Vagina (tissue), 1 donor: ENCODE measurements around the genes NPLOC4 and SLC16A3.

DNA sequence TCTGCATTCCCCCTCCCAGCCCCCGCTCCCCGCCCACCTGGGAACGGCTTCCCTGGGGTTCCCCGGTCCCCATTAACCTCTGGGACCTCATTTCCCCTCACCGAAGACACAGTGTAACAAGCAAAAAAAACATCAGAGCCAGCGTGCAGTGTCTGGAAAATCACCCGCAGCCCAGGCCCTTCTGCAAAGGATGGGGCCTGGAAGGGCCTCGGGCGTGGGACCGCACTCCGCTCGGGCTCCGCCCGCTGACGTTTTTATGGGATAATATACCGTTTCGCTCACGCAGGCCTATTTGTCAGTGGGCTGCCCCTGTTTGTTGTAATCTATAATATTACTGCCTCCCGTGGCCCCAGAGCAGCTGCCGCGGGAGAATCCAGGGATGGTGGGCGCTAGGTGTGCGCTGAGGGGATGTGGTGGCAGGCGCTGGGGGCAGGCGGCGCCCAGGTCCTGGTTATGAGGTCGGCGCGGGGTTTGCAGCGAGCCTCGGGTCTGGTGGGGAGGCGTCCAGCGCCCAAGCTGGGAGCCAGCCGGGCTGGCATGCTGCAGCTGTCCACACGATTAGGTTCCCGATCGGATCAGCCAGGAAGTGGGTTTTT, 11.2 kb downstream of the BAHCC1 start:
- PRO-cap = unidirectional peak, minus-strand start at position 192 of the sequence
- RAMPAGE, long total RNA = no peak

DNA sequence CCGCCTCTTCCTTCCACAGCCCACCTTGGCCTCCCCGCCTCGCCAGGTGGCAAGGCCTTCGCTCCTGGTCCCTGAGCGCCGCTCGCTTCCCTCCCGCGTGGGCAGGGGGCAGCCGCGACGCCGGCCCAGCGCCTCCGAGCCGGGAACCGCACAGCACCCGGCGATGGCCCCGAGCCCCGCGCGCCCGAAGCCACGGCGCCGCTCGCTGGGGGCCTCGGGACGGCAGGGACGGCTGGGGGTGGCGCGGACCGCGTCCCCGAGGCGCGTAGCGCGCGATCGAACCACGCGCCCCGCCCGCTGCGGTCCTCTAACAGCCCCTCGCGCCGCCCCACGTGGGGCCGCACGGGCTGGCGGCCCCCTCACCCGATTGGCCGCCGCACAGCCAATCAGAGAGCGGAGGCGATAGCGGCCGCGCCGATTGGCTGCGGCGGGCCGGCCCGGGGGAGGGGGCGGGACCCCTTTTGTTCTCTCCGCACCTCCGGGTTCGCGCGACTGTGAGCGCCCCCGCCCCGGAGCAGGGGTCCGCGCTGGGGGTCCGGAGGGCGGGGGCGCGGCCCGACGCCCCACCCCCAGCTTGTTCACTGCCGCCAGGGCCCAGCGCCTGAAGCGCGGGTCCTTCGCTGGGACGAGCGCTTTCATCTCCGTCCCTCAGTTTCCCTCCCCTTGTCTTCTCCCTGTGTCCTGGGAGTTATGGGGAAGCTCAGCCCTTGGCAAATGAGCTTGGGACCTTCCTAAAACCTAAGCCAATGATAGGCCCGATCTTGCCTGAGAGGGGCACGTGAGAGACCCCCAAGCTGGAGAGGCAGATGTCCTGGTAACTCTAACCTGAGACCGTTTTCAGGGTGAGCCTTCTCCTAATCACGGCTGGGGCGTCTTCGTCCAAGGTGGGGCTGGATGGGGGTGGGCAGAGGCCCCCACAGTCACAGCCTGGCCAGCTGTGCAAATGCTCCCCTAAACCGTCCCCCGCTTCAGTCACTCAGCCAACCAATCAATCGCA, 31.1 kb downstream of the ACTG1 start:
- PRO-cap = bidirectional peak, plus-strand start at position 464 of the sequence, minus-strand start at position 309 of the sequence
- RAMPAGE, long total RNA = no peak

GRCh38 chr17:81499935-81500389, 12.6 kb downstream of the ACTG1 start:
- PRO-cap = no peak
- RAMPAGE, long total RNA = no peak

DNA sequence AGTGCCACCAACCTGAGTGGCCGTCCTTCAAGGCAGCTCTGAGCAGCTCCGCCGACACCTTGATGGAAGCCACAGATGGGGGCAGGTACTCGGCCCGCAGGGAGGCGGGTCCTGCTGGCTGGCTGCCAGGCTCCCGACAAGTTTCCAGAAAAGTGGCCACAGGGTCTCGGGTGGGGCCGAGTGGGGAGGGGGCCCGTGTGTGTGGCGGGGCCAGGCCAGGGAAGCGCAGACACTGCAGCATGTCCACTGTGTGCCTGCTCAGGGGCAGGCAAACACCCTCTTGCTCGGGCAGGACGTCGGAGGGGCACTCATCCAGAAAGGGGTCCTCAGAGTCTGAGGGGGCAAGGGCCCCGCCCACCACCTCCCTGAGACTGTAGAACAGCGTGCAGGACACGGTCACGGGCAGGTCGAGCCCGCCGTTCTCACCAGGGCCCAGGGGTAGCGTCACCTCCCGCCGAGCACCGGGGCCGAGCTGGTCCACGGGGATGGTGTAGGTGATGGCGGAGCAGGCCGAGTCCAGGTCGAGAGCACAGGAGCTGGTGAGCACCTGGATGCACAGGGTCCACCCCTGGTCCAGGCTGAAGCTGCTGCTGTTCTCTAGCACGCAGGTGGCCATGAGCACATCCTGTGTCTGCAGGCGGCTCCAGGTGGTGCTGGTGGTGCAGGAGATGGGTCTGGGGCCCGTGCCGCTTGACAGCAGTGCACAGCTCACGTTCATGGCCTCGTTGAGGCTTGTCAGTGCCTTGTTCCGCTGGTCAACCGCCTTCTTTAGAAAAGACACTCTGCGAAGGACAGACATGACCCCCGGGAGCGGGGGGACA, 5.0 kb downstream of the FAAP100 start:
- PRO-cap = no peak
- RAMPAGE, long total RNA = no peak

DNA sequence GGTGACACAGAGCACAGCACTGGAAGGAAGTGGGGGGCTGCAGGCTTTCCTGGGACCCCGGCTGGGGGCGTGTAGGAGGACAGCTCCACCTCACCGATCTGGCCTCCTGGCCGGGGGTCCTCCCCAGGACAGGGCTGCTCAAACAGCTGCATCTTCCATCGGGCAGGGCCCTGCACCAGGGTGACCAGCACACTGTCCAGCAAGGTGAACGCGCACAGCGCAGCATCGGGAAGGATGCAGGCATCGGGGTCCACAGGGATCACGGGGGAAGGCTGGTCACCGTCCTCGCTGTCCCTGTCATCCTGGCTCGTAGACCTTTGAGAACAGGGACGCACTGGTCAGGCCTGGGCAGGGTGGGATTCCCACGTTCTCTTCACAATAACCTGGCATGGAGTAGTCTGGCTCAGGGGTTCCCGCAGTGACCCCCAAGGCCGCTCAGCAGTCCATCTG, 1.2 kb downstream of the FAAP100 start:
- PRO-cap = no peak
- RAMPAGE, long total RNA = no peak

GRCh38 chr17:81551905-81552273, 264 bp downstream of the FAAP100 start:
- PRO-cap = no peak
- RAMPAGE, long total RNA = no peak

- PRO-cap = bidirectional peak, plus-strand start at chr17:81637283, minus-strand start at chr17:81637110
- RAMPAGE, long total RNA = start-site peak on the minus strand at chr17:81636985-81636992, 25 reads; start-site peak on the plus strand at chr17:81637200-81637246, 16 reads
Observed at GRCh38 chr17:81636327-81637602, at the start of gene NPLOC4. Gene NPLOC4, minus strand, starts transcription at chr17:81637112.

- PRO-cap = no peak
- RAMPAGE, long total RNA = no peak
Observed at GRCh38 chr17:81842972-81843381, 8.1 kb upstream of the PPP1R27 start.

GRCh38 chr17:81923820-81924587, 3.5 kb downstream of the MAFG start:
- PRO-cap = no peak
- RAMPAGE, long total RNA = no peak

DNA sequence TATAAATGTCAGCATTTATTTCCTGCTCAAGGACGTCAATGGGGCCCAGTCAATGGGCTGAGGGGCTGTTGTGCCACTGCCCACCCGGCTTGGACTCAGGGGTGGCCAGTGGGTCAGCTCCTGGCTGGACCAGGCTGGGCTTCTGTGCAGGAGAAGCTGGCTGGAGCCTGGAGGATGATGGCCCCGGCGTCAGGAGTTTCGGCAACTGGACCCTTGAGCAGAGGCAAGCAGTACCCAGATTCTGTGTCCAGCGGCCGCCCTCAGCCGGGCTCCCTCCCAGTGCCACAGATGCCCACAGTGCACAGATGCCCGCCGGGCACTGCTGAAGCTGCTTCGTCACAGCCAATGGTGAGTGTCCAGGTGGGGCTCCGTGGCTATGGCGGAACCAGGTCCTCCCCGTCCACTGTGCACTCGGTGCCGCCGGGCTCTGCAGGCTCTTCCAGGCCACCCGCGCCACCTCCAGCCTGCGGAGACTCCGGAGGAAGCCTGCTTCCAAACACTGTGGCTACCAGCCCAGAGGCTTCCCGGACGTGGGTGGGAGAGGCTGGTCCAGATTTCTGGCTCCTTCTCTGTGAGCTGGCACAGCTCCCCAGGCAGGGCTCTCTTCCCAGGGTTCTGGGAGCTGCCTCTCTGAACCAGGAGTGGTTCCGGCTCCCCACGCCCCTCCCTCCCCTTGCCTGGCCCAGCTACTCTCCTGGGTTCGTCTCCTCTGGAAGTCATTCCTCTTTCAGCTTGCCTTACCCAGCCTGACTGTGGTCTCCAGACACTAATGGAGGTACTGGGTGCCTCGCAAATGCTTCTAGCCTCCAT, 2.8 kb upstream of the PYCR1 start:
- PRO-cap = no peak
- RAMPAGE, long total RNA = no peak

DNA sequence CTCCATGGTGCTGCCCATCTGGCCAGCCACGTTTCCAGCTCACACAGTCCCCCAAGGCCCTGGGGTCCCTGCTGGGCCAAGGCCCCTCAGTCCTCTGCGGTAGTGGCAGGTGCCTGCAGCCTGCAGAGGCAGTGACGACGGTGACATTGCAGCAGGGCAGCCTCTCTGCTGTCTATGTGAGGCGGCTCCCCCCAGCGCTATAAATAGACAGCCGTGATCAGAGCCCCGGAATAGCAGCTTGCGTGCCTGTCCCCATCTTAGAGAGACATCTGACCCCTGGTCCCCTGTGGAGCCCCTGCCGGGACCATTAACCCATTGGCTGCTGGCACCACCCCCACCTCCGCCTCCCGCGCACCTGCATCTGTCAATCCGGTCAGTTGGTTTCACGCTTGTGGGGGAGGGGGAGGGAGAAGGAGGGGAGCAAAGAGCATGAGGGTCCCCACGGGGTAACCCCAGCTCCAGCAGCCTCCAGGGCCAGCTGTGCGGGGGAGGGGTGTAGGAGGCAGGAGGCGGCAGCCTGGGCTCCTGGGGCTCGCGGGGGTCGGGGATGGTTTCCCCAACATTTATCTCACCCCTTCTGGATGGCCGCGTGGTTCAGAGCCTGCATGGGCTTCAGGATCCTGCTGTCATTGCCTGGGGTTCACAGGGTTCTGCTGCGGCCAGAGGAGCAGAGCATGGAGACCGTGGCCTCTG, 4.8 kb upstream of the PYCR1 start:
- PRO-cap = no peak
- RAMPAGE, long total RNA = no peak

- PRO-cap = no peak
- RAMPAGE, long total RNA = no peak
Observed at GRCh38 chr17:81982329-81982931, 5.0 kb downstream of the ASPSCR1 start.

DNA sequence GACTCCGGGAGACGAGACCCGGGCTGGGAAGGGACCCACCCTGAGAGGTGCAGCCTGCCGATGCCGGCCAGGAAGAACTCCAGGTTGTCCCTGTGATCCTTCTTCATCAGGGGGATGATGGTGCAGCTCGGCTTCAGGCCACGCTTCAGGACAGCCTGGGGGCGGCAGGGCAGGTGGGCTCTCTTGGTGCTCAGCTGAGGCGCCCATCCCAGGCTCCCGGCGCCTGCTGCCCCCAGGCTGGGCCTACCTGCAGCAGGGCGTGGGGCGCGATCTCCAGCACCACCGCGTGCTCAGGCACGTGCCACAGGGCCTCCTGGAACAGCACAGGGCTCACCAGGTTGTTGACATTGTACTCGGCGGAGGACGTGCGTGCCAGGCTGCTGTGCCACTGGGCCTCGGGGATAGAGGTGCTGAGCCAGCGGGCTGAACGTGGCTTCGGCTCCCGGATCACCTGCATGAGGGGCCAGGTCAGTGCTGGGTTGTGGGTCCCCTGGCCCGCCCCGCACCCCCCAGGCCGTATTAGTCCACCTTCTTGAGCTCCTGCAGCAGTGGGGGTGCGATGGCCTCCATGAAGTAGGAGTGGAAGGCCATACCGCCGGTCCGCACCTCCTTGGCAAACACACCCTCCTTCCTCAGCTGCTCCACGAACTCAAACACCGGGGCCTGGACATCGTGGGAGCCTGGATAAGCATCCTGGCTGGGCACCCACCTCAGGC, 9.2 kb downstream of the FASN start:
- PRO-cap = no peak
- RAMPAGE, long total RNA = no peak

- PRO-cap = no peak
- RAMPAGE, long total RNA = no peak
Observed at GRCh38 chr17:82117072-82117432, 19.0 kb upstream of the FASN start.

DNA sequence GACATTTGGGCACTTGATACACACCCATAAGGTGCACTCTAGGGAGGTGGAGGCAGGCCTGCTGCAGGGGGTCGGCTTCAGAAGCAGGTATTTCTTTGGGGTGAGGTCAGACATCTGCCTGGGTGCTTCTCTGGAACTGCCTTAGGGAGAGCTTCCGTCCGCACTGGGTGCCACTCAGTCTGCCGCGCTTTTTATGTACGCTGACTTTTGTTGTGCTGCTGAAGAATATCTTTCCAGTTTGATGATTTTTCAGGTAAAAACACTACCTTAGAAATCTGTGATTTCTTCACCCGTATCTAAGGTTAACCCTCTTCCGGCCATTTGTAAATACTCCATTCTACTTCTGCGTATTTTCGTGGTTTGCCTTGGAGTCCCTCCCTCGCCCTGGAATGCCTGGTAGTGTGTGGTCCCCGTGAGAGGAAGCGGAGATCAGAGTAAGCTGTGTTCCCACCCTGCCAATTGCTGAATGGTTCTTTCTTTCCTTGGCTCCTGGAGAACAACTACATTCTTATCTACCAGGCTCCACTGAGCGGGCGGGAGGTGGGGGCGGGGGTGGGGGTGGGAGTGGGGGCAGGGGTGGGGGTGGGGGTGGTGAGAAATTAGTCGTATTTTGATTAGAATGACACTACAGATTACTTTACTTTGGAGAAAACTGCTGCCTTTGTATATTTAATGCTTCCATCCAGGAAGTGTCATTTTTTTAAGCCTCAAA, 20.7 kb upstream of the FASN start:
- PRO-cap = no peak
- RAMPAGE, long total RNA = start-site peak on the minus strand centred at position 526 of the sequence, 45 bp wide, 5 reads

GRCh38 chr17:82133242-82133627, 35.2 kb upstream of the FASN start:
- PRO-cap = no peak
- RAMPAGE, long total RNA = no peak

DNA sequence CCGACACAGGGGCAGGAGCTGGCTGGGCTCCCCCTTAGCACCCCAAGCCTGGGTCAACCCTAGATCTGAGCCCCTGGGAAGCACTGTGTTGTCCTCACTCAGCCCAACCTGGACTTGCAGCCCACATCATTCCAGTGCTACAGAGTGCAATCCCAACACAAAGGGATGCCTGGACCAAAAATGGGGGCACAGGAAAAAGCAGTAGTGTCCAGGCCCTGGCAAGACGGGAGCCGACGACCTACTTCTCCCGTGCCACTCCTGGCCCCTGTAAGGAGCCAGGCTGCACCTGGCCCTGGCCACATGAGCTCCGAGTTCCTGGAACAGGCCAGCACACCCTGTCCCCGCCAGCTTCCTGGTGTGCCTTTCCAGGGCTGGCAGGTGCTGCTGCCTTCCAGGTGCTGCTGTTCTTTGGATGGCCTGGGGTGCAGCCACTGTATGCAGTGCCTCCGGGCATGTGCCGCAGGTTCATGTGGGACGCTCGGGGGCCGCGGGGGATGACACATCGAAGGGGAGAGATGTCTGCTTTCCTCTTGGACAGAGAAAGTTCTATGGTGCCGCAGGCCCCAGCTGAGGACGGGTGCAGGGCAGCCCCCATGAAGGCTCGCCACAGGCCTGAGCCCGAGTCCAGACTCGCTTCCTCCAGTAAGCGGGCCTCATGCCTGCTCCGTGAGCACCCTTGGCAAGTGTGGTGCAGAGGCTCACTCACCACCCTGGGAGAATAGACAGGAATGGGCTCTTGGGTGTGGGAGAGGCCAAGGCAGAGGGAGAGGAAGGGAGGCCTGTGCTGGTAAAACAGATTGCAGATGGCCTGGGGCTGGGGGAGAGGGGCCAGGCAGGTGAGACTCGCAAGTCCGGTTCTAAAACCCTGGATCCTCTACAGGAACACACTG, 54.6 kb upstream of the FASN start:
- PRO-cap = no peak
- RAMPAGE, long total RNA = no peak

GRCh38 chr17:82228633-82229430, at the start of gene SLC16A3:
Gene SLC16A3, plus strand, starts transcription at chr17:82229042.
- PRO-cap = bidirectional peak, plus-strand start at chr17:82229065, minus-strand start at chr17:82228931
- RAMPAGE, long total RNA = start-site peak on the plus strand at chr17:82229048-82229056, 21 reads

DNA sequence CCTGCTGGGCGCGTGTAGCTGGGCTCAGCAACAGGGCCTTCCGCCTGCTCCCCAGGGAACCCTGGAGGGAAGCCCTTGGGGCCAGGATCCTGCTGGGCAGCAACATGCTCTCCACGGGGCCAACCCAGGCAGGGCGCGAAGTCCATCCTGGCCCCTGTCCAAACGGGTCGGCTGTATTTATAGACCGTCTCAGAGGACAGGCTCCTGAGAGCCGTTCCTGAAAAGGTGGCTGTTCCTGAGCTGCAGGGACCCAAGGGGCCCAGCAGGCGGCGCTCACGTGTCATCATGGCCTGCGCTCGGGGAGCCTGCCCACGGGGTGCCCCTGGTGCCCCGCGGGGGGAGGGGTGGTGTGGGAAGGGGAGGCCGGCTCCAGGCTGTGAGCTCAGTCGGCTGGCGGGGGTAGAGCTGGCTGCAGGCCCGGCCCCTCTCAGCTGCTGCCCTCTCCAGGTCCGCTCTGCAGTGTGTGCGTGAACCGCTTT, 7.5 kb downstream of the SLC16A3 start:
- PRO-cap = no peak
- RAMPAGE, long total RNA = no peak

- PRO-cap = no peak
- RAMPAGE, long total RNA = no peak
Observed at GRCh38 chr17:82239661-82240813, 11.2 kb downstream of the SLC16A3 start.